Umbilical cord (tissue), 2 donors: Measurements from ENCODE around the genes TUBB8B, CETN1 and ENOSF1.

- RAMPAGE, long total RNA = no peak
Measured at GRCh38 chr18:49331-50054, at the start of gene TUBB8B. Gene TUBB8B, minus strand, starts transcription at chr18:49615.

DNA sequence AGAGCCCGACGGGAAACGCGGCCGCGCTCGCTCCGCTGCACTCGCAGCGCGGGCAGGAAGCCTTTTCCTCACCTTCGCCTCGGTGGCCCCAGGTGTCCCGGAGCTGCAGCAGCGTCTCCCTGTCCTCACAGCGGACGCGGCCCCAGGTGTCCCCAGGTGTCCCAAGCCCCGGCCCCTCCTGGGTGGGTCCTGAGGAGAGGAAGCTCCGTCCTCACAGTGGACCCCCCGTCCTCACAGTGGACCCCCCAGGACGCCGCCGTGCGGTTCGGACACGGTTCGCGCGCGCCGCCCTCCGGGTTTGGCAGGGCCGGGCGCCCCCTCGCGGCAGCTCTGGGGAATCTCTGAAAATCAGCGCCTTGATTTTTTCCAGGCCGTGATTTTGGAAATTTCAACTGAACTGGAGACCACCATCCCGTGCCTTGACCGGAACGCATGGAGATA is 23.8 kb upstream of the TUBB8B start:
- RAMPAGE, long total RNA = no peak

DNA sequence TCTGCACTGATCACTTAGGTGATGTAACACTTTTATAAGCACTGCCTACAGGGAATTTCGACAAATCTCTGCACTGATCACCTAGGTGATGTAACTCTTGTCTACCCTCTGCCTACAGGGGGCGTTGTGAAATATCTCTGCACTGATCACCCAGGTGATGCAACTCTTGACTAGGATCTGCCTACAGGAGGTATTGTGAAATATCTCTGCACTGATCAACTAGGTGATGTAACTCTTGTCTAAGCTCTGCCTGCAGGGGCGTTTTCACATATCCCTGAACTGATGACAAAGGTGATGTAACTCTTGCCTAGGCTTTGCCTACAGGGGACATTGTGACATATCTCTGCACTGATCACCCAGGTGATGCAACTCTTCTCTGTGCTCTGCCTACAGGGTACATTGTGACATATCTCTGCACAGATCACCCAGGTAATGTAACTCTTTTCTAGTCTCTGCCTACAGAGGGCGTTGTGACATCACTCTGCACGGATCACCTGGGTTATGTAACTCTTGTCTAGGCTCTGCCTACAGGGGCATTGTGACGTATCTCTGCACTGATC is 49.3 kb upstream of the USP14 start:
- RAMPAGE, long total RNA = no peak

GRCh38 chr18:479569-480827 is 20.5 kb downstream of the COLEC12 start:
- RAMPAGE, long total RNA = no peak

GRCh38 chr18:580005-580594 is at the start of gene CETN1:
Gene CETN1, plus strand, starts transcription at chr18:580380.
- RAMPAGE, long total RNA = no peak

- RAMPAGE, long total RNA = no peak
Measured at GRCh38 chr18:702874-703432, 9.5 kb downstream of the ENOSF1 start.

DNA sequence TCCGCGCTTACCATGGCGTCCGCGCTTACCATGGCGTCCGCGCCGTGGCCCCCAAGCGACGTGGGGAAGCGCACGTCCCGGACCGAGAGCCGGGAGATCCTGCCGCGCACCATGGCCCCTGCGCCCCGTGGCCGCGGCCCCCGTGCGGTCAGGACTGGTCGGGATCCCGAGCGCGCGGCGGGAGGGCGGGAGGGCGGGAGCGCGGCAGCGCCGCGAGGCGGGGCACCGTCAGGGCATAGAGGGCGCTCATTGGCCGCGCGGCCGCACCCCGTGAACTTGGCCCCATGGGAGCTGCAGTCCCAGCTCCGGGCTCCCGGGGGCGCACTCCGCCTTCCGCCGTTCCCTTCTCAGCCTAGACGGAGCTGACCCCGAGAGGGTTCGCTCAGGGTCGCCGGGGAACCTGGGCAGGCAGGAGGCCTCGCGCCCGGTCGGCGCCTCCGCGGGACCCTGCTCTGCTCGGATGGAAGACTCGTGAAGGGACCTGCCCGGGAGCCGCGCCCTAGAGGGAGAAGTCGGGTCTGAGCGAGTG is at the start of gene ENOSF1:
TSS of gene ENOSF1 (minus strand) at position 156 of the 529 bp plus-strand sequence.
- RAMPAGE, long total RNA = start-site peak on the minus strand centred at position 113 of the sequence, 134 bp wide, 35 and 20 reads in 2 replicates

GRCh38 chr18:811180-811762 is 771 bp downstream of the YES1 start:
- RAMPAGE, long total RNA = no peak

DNA sequence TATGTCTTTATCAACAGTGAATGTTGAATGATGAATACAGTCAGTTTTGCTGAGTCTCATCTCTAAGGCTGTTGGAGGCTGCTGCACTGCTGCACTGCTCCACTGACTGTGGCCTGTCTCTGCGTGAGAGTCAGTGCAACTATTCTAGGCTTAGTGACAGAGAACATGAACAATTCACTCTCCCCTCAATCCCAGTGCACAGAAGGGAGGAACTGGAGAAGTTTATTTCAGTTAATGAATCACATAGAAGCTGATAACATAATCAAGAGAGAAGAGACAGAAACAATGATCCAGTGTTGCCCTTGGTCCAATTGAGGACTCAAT is 483.4 kb downstream of the METTL4 start:
- RAMPAGE, long total RNA = no peak

DNA sequence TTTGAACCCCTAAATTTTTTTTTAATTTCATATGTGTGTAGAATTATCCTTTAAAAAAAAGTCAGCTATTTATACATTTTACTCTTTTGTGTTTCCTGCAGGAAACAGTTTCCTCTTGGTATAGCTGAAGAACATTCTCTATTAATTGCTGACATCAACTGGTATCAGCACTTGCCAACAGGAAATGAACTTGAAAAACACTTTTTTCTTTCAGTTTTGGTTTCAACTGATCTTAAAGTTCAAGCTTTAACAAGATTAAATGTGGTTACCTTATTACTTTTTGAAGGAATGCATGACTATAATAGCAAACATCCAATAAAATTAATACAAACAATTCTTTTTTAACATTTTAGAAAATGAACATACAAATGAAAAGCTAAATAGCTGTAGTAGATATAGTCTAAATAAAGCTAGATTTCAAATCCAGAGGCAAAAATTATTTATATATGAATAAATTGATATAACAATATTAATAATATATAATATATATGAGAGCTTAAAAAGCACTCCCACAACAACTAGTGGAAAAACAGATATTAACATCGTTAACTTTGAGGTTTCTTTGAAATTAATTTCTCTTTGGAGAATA is 34.4 kb downstream of the NDC80 start:
- RAMPAGE, long total RNA = no peak

DNA sequence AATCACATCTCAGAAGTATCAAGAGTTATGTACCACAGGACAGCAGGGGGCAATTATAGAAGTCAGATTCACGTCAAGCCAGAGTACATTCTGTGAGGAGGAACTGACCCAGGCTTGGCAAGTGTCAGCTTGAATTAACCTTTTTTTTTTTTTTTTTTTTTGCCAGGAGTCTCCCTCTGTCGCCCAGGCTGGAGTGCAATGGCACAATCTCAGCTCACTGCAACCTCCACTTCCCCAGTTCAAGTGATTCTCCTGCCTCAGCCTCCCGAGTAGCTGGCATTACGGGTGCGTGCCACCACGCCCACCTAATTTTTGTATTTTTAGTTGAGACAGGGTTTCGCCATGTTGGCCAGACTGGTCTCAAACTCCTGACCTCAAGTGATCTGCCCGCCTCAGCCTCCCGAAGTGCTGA is 18.1 kb upstream of the SMCHD1 start:
- RAMPAGE, long total RNA = no peak

GRCh38 chr18:2658034-2658486 is 2.5 kb downstream of the SMCHD1 start:
- RAMPAGE, long total RNA = no peak

DNA sequence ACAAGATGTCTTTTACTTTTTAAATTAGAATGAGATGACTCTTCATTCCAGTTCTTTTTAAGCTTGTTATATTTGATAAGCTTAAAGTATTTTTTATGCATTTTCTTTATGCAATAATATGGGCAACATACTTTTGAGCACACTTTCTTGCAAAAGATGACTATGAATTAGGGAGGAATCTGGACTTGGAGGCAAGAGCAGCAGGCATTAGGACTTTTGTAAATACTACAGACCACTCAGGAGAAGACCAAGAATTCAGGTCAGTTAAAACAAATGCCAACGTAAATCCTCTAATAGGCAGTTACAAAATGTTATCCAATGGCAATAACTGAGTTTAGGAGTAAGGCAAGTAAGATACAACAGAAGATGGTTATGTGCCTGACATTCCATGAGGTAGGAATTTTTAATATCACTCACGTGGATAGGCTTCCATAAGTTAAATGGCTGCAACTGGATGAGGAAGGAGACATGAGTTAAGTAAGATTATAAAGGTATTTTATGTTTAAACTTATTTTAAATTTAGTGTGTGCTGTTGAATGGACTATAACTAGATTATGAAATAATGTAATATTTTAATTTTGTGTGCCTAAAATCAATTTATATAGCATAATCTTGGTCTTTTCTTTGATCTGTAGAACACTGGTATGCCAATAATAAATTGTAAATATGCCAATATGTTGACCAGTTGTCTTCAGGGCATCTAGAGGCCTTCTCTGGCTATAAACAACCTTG is 75.4 kb downstream of the SMCHD1 start:
- RAMPAGE, long total RNA = no peak

GRCh38 chr18:2735066-2735402 is 79.5 kb downstream of the SMCHD1 start:
- RAMPAGE, long total RNA = no peak

GRCh38 chr18:2777635-2778255 is 69.1 kb upstream of the EMILIN2 start:
- RAMPAGE, long total RNA = no peak

GRCh38 chr18:2778998-2779952 is 67.5 kb upstream of the EMILIN2 start:
- RAMPAGE, long total RNA = no peak

GRCh38 chr18:2855310-2856360 is 8.8 kb downstream of the EMILIN2 start:
- RAMPAGE, long total RNA = no peak

DNA sequence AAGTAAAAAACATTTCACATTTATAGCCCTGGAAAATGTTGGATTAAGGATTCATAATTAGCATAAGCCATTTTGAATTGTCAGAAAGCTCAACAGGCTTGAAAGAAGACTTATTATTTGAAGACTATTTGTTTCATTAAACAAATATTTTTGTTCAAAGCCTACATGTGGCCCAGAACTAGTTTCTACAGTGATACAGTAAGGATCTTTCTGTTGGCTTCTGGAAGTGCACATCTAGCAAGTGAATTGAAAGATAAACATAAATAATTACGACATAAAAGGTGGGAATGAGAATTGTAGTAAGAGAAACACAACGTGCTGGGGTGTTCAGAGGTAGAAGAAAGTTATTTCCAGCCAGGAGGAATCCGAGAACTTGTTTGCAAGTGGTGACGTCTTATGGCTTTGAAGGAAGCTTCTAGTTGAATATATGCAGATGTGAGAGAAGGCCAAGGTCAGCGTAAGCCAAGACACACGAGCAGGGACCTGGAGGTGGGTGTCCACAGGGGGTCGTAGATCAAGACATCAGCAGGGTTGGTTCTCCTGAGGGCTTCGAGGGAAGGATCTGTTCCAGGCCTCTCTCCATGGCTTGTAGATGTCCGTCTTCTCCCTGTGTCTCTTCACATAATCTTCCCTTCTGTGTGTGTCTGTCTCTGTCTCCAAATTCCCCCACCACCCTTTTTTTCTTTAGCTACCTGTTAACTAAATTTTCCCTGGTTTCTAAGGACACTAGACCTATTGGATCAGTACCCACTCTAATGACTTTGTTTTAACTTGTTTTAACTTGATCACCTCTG is 23.7 kb downstream of the EMILIN2 start:
- RAMPAGE, long total RNA = no peak

GRCh38 chr18:3079082-3079618 is 66.2 kb upstream of the LPIN2 start:
- RAMPAGE, long total RNA = no peak

- RAMPAGE, long total RNA = no peak
Measured at GRCh38 chr18:3093900-3094593, 81.1 kb upstream of the LPIN2 start.